Tongue (tissue), 2 donors: ENCODE measurements around a stretch of chr2.

- RAMPAGE, long total RNA, result no peak
Observed at GRCh38 chr2:74816455-74816917, 17.4 kb upstream of the HK2 start.

GRCh38 chr2:74872831-74873420 lies 39.0 kb downstream of the HK2 start:
- RAMPAGE, long total RNA, result no peak

GRCh38 chr2:74881914-74882451 lies 48.1 kb downstream of the HK2 start:
- RAMPAGE, long total RNA, result no peak

- RAMPAGE, long total RNA, result no peak
Observed at GRCh38 chr2:74891111-74892127, 57.5 kb downstream of the HK2 start.

GRCh38 chr2:74947781-74948149 lies 10.7 kb upstream of the POLE4 start:
- RAMPAGE, long total RNA, result no peak

DNA sequence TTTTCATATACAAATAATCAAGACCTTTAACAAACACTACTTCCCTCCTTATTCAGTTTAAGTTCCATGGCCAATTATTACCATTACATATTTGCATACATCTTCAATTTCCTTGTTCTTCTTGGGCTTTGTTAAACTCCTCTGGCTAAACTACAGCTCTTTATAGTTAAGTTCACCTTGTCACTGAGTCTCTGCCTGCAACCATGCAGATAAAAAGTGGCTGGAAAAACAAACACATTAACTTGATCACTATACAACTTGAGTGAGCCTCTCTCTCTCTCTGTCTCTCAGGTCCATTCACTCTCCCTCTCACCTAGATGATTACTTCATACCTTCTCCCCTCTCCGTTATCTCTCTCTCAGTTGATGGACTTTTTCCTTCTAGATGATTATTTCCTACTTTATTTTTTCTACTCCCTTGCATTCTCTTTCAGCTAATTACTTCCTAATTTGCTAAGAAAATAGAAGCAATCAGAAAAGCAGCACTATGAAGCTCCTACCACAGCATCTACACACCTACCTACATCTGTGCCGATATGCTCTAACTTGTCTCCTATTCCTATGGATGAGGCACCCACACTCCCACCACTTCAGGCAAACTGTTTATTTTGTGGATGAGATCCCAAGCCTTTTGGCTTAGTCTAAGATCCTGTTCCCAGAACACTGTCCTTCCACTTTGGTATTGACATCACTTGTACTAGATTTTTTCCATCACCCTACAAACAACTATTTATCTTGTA lies 30.2 kb downstream of the GCFC2 start:
- RAMPAGE, long total RNA, result no peak

DNA sequence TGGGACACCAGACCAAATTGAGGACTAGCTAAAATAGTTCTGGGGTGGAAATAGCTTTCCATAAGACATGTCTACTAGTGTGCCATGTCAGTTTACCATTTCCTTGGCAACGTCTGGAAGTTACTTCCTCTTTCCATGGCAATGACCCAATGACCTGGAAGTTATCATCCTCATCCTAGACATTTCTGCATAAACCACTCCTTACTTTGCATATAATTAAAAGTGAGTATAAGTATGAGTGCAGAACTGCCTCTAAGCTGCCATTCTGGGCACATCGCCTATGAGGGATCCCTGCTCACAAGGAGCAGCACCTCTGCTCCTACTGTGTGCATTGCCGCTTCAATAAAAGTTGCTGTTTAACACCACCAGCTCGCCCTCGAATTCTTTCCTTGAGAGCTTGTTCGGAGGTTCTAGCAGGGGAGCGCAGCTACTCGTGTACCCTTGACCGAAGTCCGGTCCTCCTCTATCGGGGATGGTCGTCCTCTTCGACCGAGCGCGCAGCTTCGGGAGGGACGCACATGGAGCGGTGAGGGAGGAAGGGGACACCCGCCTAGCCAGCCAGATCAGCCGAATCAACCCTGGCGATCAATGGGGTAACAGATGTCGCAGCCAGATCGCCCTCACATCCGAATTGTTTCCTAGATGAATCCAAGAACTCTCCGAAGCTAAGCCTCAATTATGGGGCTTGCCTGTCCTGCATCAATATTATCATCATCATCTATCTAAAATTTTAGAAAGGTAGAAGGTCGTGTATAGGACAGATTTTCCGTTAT lies 734.3 kb upstream of the GCFC2 start:
- RAMPAGE, long total RNA, result no peak

DNA sequence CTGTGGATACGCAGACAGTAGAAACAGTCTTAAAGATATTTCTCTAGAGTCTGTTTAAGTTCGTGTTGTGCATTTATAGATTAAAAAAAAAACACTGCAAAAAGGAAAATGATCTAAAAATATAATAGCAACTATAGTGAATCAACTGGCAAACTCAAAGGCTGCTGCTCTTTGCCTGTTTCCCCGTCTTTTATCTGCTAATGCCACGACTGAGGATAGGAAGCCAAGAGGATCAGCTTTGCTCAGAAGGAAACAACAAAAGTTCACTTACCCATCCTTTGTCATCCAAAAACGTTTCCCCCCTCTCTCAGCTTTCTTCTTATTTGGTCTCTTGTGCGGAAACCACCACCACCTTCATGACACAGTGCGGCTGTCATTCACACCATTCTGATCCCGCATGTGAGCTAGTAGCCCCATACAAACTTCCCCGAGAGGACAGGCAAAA lies 757 bp downstream of the LRRTM4 start:
- RAMPAGE, long total RNA, result no peak

- RAMPAGE, long total RNA, result no peak
Observed at GRCh38 chr2:77831856-77832244, 309.7 kb upstream of the LRRTM4 start.

- RAMPAGE, long total RNA, result no peak
Observed at GRCh38 chr2:81734784-81735181, 1430.2 kb upstream of the LRRTM1 start.

GRCh38 chr2:82790272-82791153 lies 1668.6 kb downstream of the SUCLG1 start:
- RAMPAGE, long total RNA, result no peak

DNA sequence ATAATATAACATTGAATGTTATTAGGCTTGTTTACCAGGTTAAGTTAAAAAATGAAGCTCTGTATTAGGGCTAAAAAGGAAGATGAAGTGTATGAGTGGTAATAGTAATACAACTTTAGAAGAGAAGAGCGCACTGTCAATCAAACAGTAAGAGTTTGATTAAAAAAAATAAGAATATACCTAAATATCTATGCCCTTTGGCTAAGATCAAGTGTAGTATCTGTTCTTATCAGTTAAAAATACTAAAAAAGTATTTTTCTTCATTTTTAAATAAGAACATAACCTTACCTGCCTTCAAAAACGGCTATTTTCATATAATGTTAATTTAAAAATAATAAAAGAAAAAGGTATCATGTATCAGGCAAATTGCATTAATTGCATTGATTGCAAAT lies 1647.6 kb downstream of the SUCLG1 start:
- RAMPAGE, long total RNA, result no peak

GRCh38 chr2:84669151-84669583 lies 152.9 kb downstream of the DNAH6 start:
- RAMPAGE, long total RNA, result no peak

DNA sequence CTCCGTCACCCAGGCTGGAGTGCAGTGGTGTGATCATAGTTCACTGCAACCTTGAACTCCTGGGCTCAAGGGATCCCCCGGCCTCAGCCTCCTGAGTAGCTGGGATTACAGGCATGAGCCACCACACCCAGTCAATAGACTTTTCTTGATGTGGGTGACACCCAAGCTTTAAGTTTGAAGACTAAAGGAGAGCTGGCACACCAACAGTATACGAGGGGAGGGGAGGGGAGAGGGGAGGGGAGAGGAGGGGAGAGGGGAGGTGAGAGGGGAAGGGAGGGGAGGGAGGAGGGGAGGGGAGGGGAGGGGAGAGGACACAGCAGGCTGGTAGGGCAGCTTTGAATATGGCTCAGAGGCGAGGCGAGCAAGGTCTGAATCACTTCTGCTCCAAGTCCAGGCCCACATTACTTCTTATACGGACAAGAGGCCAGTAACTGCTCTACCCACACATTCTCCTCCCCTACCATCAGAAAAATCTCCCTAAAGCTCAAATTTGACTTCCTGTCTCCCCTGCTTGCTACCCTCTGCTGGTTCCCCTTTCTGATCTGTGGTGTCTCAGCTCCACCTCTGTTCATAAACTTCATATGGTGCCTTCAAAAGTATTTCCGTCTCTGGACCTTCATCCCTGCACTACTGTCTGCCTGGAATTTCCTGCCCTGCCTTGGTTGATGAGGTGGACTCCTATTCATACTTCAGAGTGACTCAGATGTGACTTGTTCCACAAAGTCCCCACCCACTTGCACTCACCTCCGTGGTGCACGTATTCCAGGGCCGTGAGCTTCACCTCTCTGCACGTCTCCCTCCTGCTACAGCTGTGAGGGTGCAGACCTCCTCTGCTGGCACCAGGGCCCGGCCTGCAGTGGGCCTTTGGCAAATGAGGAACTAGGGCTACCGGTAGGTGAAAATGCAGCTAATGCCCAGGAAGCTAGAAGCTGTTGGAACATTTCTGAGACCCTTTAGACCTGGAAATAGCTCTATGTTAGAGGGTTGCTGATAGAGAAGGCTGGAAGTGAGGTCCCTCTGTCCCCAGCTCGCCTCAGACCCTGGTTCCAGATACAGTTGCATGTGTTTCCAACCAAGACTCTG lies 24.7 kb upstream of the KCMF1 start:
- RAMPAGE, long total RNA, result no peak

GRCh38 chr2:84962888-84963331 lies 8.1 kb upstream of the KCMF1 start:
- RAMPAGE, long total RNA, result no peak

DNA sequence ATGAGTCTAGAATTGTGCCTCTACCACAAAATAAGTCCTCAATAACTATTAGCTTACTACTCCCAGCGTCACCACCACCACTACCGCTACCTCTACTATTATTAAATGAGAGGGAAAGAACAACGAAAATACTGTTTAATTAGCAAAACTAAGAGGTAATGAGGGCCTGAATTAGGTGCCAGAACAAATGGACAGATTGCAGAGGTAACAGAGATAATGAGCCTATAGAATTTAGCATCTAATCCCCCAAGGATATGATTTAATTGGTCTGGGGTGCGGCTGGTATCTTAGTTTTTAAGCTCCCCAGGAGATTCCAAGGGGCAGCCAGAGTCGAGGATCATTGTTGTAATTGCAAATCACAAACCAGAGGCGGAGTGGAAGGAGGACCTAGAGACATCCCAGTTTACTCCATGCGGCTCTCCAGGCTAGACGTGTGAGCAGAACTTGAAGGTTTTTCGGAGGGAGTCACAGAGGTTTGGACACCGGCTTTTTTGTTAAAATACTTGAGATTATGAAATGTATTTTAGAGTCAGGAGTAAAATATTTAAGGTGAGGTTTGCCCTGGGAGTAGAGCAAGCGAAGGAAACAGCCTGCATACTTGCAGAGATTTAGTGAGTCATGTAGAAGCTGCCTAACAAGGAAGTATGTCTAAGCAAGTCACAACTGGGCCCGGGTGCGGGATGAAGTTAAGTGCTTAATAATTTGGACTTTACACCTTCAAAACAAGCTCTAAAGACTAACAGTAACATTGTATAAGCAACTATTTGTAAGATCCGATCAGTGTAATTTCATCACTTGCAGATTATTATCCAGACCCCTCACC lies 39.6 kb downstream of the TGOLN2 start:
- RAMPAGE, long total RNA, result no peak

DNA sequence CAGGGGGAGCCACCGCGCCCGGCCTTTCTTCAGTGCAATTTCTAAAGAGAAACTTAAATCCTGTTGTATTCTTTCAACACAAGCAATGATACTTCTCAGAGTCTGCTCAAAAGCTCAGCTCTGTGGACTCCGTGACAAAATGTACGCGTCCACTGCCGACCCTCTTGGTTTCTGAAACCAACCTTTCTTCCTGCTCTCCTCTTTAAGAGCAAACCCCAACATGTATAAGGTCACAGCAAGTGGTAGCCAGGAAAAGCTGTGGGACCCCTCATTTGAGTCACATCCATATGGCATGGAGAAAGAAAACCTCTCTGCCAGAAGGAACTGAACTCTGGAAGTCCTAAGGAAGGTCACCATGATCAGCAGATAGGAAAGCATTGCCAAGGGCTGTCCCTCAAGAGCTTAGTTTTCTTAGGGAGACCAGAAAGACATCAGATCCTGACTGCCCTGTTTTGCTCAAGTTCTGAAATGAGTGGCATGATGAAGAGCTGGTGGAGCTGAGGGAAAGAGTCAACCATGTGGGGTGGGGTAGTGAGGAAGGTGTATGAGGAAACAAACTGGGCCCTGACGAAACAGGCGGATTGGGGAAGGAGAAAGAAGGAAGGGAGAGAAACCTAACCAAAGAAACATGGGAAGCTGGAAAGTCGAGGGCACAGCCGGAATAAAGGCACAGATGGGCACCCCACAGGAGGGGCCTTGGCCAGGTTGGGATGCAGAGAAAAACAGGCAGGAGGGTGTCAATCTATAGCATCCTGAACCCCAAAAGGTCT lies 8.2 kb downstream of the TGOLN2 start:
- RAMPAGE, long total RNA, result no peak

- RAMPAGE, long total RNA, result no peak
Observed at GRCh38 chr2:85371234-85371516, 16.6 kb downstream of the ELMOD3 start.

DNA sequence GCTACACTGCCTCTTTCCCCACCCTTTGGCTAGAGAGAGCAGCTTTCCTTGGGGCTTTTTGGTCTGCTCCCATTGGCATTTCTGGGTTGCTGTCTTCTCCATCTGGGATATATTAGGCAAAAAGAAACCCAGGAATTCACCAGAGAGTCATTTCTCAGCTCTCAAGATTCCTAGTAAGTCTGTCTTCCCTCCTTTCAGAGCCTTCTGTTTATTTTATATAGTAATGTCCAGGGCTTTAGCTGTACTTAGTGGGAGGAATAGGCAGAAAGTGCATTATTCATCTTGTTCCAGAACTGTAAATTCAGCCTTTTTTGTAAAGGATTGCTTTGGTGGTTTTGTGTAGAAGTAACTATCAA lies 22.2 kb downstream of the ELMOD3 start:
- RAMPAGE, long total RNA, result no peak

DNA sequence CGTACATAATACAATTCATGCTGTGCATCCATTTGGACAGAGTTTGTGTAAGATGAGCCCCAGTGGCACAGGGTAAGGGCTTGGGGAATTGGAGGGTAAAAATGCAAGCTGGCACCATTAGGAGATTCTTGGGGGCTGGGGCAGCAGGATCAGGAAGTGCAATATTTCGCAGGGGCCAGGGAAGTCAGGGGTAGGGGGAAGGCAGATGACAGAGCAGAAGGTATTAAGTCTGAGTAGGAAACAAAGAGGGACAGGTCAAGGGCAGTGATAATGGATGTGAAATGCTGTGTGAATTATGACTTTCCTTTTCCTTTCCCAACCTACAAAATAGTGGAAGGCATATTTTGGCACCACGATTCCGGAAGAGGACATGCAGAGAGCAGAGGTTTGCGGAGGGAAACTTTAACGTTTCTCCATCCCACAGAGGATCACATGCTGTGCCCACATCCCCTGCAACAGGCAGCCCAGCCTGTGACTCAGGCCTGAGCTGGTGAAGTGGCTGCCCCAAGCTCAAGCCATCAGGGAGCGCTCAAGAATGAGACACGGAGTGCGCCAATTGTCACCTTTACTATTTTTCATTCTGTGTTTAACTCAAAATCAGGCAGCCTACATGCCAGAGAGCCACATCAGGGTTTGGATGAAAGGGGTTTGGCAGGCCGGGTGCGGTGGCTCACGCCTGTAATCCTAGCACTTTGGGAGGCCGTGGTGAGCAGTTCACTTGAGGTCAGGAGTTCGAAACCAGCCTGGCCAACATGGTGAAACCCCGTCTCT lies 4.6 kb downstream of the CAPG start:
- RAMPAGE, long total RNA, result no peak